Right cardiac atrium (tissue), 1 donor: ENCODE results near the gene ANO2.

GRCh38 chr12:3216794-3217942 lies 140.0 kb downstream of the TSPAN9 start:
- PRO-cap = no peak

DNA sequence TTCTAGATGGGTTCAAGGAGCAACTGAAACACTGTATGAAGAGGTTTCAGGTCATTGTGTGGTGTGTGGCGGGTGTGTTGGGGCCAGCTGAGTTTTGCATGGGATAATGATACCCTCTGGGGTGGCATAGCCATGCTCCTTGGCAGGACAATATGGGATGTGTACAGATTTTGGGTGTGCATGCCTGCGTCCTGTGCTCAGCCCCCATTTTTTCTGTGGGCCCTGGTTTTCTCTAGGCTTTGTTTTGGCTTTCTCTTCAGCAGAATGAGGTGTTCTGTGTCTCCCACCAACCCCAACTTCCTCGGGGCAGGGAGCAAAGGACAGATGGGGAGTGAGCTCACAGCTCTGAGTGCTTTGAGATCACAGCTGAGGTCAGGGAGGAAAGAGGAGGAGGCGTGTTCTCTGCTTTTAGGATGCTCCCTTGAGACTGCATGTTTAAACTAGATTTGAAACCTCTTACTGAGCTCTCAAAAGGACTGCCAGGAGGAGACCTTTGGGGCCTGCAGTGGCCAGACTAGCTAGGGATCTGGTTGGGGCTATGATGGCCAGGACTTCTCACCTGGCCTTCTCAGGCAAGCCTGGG lies 140.9 kb downstream of the TSPAN9 start:
- PRO-cap = no peak

- PRO-cap = no peak
Measured at GRCh38 chr12:3226880-3227715, 149.9 kb downstream of the TSPAN9 start.

DNA sequence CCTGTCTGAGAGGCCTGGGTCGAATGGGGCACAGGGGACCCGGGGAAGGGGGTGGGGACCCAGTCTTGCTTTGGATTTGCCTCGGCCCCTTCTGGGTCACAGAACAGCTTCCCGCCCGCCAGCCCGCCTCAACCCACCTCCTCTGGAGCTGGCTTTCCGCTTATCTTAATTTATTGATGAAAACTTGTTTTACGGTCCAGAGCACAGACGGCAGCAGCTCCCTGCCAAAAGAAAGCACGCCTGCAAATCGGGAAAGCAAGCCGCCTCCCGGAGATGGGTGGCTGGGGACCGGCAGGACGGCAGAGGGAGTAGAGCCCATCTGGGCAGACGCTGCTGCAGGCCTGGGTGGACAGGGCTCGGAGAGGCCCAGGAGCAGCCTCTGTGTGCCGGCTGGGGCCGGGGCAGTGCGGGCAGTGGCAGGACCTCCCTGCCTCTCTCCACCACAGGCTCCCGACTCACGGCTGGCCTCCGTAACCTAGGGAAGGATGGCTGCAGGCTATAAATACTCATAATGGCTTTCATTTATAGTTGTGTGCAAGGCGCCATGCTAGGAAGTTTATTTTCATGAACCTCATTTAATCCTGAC lies 187.1 kb downstream of the TSPAN9 start:
- PRO-cap = no peak

DNA sequence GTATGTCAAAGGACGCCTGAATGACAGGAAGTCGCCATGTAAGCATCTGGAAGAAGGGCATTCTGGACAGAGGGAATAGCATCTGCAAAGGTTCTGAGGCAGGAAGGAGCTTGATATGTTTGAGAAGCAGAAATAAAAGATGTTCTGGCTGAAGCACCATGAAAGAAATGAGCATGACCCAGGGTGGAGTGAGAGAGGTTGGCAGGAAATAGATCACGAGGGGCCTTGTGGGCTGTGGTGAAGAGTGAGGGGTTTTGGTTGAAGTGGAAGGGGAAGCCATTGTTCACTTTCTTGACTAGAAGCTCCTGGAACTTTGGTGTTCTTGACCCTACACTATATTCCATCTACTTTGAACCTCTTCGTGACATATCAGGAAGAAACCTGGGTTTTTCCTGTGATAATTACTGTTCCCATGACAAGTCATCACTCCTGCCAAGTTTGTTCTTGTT lies 99.4 kb upstream of the PARP11 start:
- PRO-cap = no peak

- PRO-cap = no peak
Measured at GRCh38 chr12:4252609-4253073, 20.9 kb upstream of the CCND2 start.

DNA sequence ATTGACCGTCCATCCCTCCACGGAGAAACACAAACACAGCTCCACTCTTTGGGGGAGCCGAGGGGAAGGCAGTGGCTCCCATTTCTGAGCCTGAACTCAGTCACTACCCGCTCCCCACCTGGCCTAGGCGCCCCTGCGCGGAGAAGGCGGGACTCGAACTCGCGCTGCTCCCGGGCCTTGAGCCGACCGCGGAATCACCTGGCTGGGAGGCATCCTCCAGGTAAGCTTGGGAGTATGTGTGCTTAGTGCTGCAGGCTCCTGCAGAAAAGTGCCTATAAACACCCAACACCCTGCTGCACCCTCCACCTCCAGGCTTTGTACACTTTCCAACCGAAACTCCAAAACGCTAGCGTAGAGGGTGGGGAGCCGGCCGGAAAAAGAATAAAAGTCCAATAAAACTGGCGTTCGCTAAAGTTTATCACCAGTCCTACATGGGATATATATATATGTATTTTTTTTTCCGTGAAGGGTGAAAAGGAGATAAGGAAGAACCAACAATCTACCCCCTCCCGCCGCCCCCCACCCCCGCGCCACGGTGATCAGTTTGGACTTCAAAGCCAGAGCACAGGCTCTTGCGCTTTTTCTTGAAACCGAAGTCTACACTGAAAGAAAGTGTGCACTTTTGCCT lies 3.3 kb upstream of the CCND2 start:
- PRO-cap = no peak

- PRO-cap = no peak
Measured at GRCh38 chr12:4291005-4291268, 17.4 kb downstream of the CCND2 start.

DNA sequence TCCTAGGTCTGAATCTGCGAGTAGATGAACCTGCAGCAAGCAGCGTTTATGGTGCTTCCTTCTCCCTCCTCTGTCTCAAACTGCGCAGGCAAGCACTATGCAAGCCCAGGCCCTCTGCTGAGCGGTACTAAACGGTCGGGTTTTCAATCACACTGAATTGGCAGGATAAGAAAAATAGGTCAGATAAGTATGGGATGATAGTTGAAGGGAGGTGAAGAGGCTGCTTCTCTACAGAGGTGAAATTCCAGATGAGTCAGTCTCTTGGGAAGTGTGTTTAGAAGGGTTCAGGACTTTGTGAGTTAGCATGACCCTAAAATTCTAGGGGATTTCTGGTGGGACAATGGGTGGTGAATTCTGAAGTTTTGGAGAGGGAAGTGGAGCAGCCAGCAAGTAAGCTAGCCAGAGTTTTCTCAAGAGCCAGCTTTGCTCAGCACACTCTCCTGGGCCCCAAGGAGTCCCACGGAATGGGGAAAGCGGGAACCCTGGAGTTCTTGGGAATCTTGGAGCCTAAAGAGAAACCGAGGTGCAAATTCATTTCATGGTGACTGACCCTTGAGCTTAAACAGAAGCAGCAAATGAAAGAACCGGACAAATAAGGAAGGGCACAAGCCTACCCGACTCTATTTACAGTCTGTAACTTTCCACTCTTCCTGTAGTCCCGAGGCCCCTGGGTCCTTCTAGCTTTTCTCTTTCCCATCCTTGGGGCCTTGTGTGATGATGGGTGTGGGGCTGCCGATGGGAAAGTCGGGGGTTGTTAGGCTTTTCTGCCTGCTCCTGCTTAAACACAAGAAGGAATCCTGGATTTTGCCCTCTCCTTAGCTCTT lies 18.3 kb upstream of the TIGAR start:
- PRO-cap = no peak

DNA sequence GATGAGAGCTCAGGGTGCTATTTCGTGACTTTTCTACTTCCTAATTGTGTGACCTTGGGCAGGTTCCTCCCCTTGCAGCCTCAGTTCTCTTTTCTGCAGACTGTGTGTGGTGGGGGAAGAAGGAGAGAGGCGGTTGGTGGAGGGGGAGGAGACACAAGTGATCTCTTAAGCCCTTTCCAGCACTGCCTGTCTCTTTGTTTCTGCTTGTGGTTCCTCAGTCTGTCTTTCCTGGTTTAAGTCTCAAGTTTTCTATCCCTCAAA lies 10.9 kb downstream of the FGF6 start:
- PRO-cap = no peak

- PRO-cap = no peak
Measured at GRCh38 chr12:4441176-4442286, 4.1 kb downstream of the FGF6 start.

- PRO-cap = no peak
Measured at GRCh38 chr12:4647895-4648420, 893 bp downstream of the AKAP3 start.

DNA sequence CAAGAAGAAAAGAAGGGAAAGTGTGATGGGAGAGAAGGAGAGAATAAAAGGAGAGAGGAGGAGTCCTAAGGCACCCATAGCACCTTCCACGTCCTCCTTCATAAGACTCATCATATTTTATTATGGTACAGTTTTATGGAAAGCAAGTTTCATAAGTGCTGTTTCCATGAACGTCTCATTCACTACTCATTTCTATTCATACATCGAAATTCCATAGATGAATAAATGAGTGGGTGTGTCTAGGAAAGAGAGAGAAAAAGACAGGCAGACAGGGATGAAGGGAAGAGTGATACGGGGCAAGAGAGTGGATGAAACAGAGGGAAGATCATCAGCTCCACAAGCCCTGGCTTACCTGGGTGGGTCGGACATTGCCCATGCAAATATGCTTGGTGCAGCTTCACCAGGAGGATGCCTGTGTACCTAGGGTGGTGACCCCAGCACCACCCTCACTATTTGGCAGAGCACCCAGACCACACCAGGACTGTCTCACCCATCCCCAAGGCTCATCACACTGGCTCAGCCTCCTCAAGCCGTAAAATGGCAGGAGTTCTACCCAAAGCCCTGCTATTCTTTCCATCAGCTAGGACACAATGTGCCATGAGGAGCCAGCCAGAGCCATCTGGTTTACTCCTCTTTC lies 2.9 kb downstream of the GALNT8 start:
- PRO-cap = no peak

- PRO-cap = no peak
Measured at GRCh38 chr12:5080416-5080814, 36.7 kb downstream of the KCNA5 start.

GRCh38 chr12:5437067-5437596 lies 5.2 kb downstream of the NTF3 start:
- PRO-cap = no peak

DNA sequence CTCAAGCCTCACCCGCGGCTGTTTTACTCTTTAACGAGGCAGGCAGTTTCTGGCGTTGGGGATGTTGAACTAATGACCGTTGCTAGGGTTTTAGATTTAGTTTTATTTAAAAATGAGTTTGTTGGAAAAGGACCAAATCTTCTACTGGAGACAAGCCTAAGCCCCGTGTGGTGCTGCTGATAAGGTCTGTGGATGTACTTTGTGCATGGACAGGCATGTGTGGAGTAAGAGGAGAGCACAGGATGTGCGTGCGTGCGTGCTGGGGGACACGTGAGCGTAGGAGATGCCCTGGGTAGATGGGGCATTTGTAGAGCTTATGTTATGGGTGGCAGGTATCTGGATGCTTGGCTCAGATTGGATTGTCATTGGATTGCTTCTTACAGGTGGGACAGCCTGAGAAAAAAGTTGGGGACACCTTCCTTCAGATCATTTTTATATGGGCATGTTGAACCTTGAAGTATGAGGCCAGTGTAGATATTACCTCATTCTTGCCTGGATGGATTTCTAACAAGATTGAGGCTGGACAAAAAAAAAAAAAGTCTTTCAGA lies 5.8 kb downstream of the NTF3 start:
- PRO-cap = no peak

DNA sequence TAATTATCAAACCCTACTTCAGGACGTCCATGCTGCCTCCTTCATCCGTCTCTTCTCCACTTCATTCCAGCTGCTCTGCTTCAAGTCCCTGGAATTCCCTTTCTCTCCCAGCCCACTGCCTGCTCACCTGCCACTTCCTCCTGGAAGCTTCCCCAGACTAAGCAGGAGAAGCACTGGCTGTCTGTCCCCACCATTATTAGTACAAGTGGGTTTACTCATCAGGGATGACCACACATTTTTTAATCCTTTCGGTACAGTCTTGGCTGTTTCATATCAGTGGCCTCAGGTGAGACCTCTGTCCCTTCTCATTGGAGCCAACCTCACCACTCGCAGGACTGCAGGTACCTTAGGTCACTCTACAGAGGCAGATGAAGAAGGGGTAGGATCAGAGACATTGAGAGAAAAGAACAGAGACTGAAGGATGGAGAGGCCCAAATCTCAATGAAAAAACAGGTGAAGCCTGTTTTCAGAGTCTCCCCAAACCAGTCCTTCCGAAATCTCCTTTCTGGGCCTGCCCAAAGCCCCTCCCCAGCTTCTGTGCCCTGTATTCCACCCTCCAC lies 18.0 kb downstream of the ANO2 start:
- PRO-cap = no peak

DNA sequence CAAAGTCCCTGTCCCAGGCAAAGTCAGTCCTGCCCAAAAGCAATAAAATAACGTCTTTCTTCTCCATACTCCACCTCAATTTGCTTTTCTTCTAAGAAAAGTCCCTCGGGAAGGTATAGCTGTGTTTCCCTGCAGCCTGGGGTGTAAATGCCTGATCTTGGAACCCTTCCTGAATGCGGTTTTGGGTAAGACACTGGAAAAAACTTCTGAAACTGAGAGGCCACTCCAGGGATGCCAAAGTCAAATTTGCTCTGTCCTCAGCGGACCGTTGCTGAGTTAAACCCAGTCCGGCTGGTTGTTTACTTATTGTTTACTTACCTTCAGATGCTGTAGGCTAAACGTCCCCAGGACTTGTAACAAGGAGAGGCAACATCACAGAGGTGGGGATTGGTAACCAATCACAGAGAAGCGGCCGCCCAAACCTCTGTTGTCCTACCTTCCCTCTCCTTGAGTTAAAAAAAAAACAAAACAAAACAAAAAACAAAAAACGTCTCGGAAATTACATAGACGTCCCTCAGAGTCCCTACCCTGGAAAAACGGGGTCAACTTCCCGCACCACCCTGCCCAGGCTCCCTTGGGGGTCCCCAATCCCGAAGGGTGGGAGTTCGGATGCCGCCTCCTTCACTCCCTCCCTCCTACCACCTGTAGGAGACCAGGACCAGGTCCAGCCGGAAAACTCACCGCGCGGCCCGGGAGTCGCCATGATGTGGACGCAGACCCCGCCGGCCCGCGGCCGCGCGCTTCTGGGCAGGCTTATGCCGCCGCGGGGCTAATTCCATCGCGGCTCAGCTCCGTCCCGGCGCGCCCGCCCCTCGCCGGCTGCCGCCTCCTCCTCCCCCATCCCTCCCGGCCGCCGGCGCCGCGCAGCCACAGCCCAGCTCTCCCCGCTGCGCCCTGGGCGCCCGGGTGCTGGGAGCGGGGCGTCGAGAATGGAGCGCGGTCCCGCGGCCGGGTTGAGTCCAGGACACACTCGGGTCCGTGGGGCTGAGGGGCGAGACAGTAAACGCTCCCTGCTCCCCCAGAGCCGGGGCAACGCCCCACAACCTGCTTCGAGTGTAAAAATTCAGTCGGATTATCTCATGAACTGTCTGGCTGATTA lies at the start of gene ANO2:
Gene ANO2 (minus strand): TSS at position 745 of the 1,099 bp plus-strand sequence.
- PRO-cap = no peak

- PRO-cap = no peak
Measured at GRCh38 chr12:6084104-6085072, 40.1 kb downstream of the VWF start.

DNA sequence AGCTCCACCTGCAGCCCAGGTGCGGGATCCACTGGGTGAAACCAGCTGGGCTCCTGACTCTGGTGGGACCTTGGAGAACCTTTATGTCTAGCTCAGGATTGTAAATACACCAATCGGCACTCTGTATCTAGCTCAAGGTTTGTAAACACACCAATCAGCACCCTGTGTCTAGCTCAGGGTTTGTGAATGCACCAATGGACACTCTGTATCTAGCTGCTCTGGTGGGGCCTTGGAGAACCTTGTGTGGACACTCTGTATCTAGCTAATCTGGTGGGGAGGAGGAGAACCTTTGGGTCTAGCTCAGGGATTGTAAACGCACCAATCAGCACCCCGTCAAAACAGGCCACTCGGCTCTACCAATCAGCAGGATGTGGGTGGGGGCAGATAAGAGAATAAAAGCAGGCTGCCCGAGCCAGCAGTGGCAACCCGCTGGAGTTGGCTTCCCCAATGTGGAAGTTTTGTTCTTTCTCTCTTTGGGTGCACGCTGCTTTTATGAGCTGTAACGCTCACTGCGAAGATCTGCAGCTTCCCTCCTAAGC lies 35.5 kb upstream of the VWF start:
- PRO-cap = no peak